Thoracic aorta endothelial cell (primary cell): ENCODE measurements around a stretch of chr18.

DNA sequence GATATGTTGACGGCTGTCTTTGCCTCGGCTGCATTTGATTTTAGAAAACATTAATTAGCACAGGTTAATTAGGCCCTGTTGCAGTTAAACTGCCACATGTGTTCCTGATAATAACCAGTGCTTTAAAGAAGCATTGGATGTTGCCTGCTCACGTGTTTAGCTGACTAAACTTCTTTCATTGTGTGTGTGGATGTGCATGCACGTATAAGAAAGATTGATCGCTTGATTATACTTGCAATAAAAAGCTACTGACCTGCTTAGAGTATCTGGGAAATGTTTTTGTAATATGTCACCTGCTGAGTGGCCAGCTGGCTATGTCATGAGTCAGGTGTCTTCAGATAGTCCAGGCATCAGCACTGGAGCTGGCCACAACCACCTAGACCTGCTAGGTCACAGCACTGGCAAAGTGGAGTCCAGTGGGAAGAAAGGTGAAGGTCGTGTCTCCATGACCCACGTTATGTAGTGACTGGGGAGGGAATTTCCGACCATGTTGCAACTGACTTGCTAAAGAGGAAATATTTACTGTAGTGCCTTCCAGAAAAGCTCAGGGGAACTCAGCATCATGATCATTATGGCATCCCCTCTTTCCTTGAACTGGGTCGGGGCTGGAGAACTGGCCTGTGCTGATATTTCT lies 147.0 kb downstream of the ESCO1 start:
- CAGE, long polyA plus RNA: no peak

- CAGE, long polyA plus RNA: no peak
Measured at GRCh38 chr18:21529412-21529987, 71.0 kb downstream of the ESCO1 start.

GRCh38 chr18:21843972-21844282 lies 103.3 kb downstream of the MIB1 start:
- CAGE, long polyA plus RNA: no peak

DNA sequence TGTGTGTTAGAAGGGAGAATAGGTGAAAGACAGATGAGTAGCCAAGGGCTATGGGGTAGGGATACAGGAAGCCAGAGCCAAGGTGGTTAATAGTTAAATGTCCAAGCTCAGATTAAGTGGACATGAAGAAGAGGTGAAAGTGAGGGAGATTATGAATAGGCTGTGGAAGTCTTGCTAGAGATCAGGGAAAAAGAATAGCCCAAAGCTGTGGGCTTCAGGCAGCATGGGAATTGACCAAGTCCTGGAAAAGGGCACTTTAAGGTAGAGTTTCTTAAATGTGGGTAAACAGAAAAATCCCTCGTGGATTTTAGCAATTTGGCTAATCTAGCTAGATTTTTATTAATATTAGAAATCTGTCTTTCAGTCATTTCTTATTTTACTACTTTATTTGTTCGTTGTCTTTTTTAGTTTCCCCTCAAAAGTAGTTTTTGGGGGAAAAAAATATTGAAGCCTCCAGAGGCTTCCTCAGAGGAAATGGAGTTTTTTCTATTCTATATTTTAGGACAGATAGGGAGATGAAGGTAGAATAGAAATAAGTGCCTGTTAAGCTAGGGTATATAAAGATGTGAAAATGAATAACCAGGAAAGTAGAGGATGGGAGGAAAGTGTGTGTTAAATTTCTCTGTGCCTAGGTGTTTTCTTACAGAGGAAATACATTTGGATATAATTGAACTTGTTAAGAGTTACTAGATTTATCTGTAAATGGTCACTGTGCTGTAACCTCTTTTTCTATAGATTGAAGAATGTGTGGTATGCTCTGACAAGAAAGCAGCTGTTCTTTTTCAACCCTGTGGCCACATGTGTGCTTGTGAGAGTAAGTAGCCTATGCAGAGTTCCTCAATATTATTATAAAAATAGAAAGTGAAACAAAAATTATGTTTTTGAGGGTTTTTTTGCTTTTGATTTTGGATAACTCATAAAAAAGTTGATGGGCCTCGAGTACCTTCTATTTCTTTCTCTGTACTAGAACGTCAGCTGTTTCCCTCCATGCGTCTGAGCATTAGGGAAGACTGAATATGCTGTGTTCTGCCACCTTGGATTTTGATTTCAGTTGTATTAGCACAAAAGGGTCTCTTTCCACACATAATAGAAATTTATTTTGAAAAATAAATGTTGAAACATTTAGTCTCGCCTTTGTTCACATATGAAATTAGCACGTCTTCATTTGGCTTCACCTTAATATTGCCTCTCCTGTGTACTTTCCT lies 112.2 kb downstream of the MIB1 start:
- CAGE, long polyA plus RNA: no peak

DNA sequence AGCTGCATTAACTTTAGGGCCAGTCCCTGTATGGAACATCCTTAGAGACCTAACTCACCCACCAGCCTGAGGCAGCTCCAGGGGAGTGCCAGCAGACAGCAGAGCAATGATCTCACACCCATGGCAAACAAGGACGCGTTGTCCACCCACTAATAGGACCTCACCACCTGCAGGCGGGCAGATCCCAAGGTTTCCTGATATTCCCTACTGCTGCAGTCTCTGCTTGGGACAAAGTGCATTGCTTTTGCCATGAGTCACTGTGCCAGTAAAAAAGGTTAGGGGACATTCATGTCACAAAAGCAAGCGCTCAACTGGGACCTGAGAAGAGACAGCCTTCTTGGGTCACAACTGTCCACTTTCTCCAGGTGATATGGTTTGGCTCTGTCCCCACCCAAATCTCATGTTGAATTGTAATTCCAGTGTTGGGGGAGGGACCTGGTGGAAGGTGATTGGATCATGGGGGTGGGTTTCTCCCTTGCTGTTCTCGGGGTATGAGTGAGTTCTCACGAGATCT lies 160.1 kb downstream of the MIB1 start:
- CAGE, long polyA plus RNA: no peak

DNA sequence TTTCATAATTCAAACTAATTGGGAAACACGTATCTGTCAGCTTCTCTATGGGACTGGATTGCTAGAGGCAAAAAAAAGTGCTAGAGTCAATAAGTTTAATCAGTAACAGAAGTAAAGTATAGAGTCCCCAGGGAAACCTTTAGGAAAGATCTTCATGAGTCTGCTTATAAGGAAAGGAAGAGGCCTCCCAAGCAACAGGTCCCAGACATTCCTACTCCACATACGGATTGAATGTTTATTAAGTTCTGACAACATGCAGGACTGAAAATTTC lies 171.6 kb upstream of the GATA6 start:
- CAGE, long polyA plus RNA: no peak

- CAGE, long polyA plus RNA: no peak
Measured at GRCh38 chr18:22021739-22022062, 147.7 kb upstream of the GATA6 start.

DNA sequence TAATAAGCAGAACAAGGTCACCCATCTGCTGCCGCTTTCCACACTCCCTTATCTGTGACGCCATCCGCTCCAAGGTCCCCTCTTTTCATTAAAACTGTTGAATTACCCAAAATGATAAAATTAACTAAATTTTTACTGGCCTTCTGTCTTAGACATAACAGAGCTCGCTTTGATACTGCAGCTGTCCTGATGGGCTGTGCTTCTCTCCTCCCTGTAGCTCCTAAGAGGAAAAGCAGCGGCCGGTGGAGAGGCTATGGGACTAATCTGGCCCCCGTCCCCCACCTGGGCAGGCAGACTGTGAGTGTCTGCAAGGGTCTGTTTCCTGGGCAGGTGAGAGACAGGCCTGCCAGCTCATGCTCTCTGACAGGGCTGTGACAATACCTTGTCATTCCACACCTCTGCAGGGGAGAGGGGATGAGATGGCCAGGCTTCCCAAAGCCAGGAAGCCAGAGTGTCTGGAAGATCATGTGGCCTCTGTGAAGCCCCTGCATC lies 142.6 kb upstream of the GATA6 start:
- CAGE, long polyA plus RNA: no peak

DNA sequence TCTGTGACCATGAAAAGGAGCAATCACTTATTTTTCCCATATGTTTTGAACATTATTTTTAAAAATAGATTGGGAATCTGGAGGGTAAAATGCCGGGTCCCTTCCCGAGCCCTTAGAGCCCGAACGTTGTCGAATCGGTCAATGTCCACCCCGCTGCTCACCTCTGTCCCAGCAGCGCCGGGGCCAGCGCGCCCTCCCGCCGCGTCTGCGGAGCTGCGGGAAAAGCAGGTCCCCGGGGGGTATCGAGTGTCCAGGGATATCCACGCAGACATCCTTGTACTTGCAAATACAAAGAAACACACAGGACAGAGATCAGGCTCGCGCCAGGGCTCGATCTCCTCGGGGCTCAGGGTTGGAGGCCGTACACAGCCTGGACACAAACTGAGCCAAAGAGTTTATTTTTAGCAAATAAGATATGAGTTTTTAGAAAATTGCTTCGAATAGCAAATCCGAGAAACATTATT lies 2.3 kb upstream of the GATA6 start:
- CAGE, long polyA plus RNA: no peak

- CAGE, long polyA plus RNA: no peak
Measured at GRCh38 chr18:22180615-22181162, 11.3 kb downstream of the GATA6 start.

- CAGE, long polyA plus RNA: no peak
Measured at GRCh38 chr18:22200518-22201402, 31.4 kb downstream of the GATA6 start.

GRCh38 chr18:22223217-22224106 lies 54.1 kb downstream of the GATA6 start:
- CAGE, long polyA plus RNA: no peak

DNA sequence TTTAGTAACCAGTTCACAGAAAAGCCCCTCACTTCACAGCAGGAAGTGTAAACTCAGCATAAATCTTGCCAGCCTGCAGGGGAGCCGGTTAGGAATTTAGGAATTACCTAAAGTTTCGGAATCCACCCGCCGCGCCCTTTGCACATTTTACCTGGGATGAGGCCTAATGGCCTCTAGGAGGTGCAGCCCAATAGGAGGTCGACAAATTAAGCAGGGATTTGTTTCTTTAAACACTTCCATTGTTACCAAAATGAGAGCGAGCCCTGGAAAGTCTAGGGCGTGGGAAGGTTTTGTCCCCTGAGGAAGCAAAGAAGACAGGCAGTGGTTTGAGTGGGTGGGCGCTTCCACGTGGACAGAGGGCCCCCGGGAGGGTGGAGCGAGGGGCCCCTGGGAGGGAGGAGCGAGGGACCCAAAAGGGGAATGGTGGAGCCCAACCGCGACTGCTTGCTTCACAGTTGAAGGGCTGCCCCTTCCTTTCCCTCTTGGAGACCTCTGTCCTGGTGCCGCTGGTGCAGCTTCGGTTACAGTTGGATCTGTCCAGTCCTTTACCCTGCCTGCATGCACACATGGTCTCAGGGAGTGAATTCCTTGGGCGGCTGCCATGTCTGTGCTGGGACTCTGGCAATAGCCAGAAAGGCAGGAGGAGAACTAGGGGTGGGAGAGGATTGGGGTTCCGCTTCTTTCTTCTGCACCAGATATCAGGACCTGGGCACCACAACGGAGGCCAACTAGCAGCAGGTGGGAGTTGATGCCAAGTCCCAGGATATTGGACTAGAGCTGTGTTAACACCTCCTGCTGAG lies 93.1 kb downstream of the CTAGE1 start:
- CAGE, long polyA plus RNA: no peak

GRCh38 chr18:22346767-22347644 lies 70.7 kb downstream of the CTAGE1 start:
- CAGE, long polyA plus RNA: no peak

DNA sequence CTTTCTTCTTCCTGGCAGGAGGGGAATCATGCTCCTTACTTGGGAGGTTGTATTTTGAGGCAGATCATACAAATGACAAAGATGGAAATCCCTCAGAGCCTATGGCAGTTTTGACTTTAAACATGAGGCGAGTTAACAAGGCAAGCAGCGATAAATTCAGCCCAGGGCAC lies 68.4 kb downstream of the CTAGE1 start:
- CAGE, long polyA plus RNA: no peak

DNA sequence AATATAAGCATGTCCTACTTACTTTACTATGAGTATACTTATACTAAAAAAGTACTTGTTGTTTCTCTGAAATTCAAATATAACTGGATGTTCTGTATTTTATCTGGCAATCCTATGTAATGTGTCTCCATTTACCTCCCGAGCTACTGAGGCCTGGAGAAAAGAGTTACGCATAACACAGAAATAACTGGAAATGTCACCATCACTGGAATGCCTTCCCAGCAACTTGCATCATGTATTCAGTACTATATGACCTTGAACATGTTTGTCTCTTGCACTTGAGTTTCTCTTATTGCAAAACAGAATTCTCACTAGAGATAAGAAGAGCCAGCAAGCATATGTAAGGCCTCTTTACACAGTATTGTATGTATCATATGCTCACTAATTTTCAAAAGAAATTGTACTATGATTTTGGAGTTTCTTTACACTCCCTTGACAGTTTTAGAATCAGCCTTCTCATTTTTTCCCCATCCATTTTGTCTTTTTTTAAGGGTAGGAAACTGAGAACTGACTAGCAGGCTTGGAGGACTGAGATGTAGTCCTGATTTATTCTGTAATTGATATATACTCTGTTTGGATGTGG lies 99.7 kb upstream of the CTAGE1 start:
- CAGE, long polyA plus RNA: no peak

GRCh38 chr18:22558802-22559778 lies 141.4 kb upstream of the CTAGE1 start:
- CAGE, long polyA plus RNA: no peak

- CAGE, long polyA plus RNA: no peak
Measured at GRCh38 chr18:22562809-22563565, 145.3 kb upstream of the CTAGE1 start.

- CAGE, long polyA plus RNA: no peak
Measured at GRCh38 chr18:23137198-23137715, 2.0 kb downstream of the CABLES1 start.

DNA sequence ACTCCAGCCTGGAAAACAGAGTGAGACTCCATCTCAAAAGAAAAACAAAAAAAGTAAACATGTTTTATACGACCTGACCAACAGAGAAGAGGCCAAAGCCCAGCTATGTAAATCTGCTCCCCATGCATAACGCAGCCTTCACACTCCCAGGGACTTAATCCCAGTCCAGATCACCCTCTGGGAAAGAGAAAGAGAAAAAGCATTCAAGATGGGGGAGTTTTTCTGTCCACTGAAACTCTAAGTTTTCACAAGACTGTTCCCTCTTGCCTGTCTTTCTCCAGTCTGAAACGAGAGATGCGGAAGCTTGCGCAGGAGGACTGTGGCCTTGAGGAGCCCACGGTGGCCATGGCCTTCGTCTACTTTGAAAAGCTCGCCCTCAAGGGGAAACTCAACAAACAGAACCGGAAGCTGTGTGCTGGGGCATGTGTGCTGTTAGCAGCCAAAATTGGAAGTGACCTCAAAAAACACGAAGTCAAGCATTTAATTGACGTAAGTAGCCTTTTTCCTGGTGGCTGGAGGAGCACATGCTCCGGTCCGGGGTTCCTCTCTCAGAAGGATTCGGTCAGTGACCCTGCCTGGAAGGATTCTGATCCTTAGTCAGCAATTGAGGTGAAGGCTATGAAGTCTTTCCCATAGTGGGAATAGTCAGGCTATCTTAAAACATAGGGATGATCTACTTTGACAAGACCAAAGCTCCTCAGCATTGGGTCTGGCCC lies 118.3 kb downstream of the CABLES1 start:
- CAGE, long polyA plus RNA: no peak